Epithelial cell of proximal tubule (primary cell): ENCODE measurements around the gene SOCS4.

DNA sequence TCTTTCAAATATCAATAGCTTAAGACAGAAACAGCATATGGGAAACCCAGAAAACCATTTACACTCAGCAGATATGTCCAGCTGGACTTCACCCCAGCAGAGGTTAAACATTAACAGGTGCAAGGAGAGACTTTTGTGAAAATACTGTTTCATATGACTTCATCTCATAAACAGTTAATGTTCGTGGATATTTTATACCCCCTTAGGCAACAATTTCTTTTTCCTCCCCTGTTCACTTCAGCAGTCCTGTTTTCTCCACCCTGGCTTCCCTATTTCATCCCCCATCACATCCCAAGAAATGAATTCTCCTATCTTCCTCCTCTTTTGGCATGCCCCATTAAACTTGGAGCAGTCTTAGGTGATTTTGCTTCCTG, 68.0 kb downstream of the BMP4 start:
- RAMPAGE, long total RNA: no peak
- RRBS: no CpG with 5 or more reads among the region's 1 CpG

DNA sequence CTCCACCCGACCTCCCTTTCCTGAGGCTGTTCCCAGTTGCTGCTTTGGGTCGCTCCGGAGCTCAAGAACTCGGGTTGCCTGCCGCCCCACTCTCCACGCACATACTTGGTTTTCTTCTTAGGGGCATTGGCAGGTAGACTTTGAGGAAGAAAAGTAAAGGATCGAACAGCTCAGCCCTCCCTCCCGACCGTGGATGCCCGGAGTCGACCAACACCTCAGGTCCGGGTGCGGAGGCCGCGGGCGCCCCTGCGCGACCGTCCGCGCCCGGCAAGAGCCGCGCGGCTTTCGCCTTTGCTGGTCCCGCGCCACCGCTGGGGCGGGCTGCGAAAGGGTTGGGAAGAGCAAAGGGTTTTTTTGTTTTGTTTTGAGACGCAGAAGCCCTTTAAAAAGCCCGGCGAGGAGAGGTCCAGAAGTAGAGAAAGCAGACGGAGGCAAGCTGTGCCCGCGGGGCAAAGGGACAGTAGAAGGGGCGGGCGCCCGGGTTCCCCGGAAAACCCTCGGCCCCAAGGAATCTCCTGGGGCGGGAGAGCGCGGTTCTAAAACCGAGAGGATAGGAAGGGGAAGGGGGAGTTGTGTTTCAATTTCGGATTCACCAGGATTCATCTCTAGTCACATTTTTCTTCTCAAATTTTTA, 1.7 kb downstream of the BMP4 start:
- RAMPAGE, long total RNA: no peak
- RRBS: 2% methylated on average over 16 of the region's 47 CpGs

- RAMPAGE, long total RNA: no peak
- RRBS: no CpG with 5 or more reads among the region's 4 CpGs
Observed at GRCh38 chr14:54628754-54629261, 61.9 kb downstream of the SAMD4A start.

GRCh38 chr14:54636307-54637158, 69.6 kb downstream of the SAMD4A start:
- RAMPAGE, long total RNA: no peak
- RRBS: no CpG with 5 or more reads among the region's 10 CpGs

GRCh38 chr14:54784725-54785104, 117.9 kb downstream of the GCH1 start:
- RAMPAGE, long total RNA: no peak
- RRBS: no CpG with 5 or more reads among the region's 2 CpGs

GRCh38 chr14:54838975-54839604, 63.5 kb downstream of the GCH1 start:
- RAMPAGE, long total RNA: no peak
- RRBS: no CpG with 5 or more reads among the region's 9 CpGs

DNA sequence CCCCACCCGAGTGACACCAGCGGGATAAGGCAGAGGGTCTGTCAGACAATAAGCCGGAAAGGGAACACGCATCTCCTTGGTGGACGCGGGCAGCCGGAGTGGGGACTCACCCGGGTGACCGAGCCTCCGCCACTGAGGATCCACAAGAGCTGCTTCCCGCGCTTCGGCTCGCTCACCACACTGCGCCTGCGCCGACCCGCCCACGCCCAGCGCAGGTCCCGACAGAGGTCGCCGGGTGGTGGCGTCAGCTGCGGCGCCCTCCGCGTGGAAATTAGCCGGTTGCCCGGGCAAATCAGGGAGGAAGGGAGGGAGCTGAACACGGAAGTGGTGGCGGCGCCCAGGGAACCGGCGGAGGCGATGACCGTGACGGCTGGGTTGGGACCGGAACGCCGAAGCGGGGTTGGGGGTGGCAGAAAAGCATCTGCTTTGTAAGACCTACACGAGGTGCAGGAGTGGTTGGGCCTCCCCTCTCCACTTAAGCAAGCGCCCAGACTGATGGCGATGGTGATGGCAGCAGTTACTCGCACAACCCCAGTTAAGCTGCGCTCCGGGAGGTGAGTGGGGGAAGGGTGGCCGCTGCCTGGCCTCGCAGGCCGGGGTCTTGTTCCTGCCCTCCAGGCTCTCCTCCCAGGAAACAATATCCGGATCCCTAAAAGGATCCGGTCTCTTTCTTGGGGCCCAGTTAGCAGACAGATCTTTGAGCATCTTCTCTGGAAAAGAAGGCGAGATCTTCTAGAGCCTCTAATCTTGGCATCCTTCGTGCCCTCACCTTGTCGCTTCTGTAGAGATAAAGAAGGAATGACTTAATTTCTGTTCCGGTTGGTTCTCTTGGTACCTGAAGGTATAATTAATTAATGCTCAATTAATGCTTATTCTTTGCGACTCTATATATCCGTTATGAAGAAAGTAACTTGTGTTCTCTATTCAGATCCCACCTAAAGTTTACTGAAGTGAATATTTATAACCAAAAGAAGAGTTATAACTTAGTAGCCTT, at the start of gene SOCS4:
Gene SOCS4 (plus strand): TSS at position 319 of the 994 bp plus-strand sequence.
- RAMPAGE, long total RNA: start-site peak on the plus strand centred at position 343 of the sequence, 48 bp wide, 123 and 32 reads in 2 replicates
- RRBS: 2% methylated on average over 30 of the region's 59 CpGs

- RAMPAGE, long total RNA: no peak
- RRBS: no CpG with 5 or more reads among the region's 2 CpGs
Observed at GRCh38 chr14:55097755-55098243, 31.3 kb upstream of the LGALS3 start.

DNA sequence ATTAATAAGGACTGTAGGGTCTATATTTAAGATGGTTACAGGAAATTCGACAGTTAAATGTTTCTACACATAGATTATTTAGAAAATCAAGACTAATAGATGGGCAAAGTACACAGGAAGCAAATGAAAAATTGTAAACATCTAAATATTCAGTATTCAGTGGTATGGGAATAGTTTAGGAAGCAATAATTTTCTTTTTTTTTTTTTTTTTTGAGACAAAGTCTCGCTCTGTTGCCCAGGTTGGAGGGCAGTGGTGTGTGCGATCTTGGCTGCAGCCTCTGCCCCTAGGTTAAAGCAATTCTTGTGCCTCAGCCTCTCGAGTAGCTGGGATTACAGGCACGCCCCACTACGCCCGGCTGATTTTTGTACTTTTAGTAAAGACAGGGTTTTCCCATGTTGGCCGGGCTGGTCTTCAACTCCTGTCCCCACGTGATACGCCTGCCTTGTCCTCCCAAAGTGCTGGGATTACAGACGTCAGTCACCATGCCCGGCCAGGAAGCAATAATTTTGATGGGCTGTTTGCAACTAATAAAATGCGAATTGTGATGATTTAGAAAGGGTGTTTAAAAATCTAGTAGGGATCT, 62.1 kb downstream of the ATG14 start:
- RAMPAGE, long total RNA: no peak
- RRBS: no CpG with 5 or more reads among the region's 13 CpGs

- RAMPAGE, long total RNA: no peak
- RRBS: no CpG with 5 or more reads among the region's 8 CpGs
Observed at GRCh38 chr14:55780070-55780841, 200.2 kb downstream of the KTN1 start.

- RAMPAGE, long total RNA: no peak
- RRBS: no CpG with 5 or more reads among the region's 6 CpGs
Observed at GRCh38 chr14:55925952-55926310, 192.3 kb upstream of the PELI2 start.

DNA sequence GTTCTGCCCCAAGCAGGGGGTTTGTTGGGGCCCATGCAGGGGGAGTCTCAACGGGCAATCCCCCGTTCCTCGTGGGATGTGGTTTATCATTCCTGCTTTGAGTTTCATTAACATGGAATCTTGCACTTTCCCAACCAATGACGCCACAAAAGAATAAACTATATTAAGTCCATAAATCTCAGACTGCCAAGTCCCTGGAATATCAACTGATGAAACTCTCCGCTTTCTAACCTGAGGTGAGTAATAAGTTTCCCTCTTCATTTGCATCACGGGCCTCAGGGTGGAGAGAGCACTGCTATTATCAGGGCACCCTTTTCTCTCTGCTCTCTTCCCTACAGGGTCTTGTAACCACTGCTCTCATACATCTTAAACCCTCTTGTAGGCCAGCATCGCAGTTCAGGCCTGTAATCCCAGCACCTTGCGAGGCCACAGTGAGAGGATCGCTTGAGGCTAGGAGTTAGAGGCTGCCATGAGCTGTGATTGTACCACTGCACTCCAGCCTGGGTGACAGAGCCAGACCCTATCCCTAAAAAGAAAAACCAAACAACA, 112.5 kb upstream of the PELI2 start:
- RAMPAGE, long total RNA: no peak
- RRBS: no CpG with 5 or more reads among the region's 9 CpGs

GRCh38 chr14:56241429-56242361, 123.5 kb downstream of the PELI2 start:
- RAMPAGE, long total RNA: no peak
- RRBS: no CpG with 5 or more reads among the region's 10 CpGs

DNA sequence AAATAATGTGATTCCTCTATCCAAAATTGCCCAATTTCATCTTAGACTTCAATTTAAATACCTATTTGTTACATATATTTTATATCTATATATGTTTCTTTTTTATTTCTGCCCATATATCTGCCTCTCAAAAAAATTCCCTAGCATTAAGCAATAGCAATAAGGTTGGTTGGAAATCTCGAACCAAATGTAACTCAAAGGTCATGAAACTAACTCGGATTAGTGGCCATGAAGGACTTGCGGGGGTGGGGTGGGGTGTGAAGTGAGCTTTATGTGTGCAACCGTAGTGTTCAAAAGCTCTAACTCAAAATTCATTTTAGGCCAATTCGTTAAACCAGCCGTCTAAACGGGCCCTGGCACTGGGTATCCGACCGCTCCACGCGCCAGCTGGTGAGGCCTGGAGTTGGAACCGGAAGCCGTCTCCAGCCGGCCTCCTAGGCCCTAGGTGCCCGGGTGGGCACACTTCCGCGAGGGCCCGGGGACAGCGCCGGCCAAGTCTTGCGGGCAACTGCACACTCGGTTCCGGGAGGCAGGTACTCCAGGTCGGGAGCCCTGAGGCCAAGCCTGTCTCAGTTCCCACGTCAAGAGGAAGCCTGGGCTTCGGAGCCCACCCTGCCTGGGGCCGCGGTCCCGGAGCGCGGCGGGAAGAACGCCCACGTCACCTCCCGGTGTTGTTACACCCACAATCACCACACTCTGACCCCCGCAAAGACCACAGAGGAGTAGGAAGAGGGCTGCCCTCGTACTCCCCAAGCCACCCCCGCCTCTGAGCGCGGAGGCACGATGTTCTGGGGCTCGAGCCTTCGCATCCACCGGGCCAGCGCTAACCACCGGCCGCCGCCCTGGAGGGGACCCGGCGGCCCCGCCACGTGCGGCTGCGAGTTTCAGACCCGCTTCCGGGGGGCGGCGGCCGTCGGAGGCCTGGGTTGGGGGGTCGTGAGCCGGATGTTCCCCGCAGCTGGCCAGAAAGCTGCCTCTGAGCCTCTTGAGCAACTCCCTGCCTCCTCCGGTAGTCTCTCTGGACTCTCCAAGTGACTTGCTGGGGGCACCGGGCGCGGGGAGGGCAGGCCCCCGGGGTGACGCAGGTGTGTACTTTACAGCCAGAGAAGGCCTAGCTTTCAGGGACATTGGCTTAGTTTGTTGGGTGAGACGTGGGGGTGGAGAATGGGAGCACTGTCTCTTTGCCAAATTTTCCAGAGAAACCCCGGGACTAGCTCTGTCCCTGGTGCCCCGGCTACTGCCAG, 16.0 kb downstream of the OTX2 start:
- RAMPAGE, long total RNA: no peak
- RRBS: 6% methylated on average over 31 of the region's 72 CpGs

DNA sequence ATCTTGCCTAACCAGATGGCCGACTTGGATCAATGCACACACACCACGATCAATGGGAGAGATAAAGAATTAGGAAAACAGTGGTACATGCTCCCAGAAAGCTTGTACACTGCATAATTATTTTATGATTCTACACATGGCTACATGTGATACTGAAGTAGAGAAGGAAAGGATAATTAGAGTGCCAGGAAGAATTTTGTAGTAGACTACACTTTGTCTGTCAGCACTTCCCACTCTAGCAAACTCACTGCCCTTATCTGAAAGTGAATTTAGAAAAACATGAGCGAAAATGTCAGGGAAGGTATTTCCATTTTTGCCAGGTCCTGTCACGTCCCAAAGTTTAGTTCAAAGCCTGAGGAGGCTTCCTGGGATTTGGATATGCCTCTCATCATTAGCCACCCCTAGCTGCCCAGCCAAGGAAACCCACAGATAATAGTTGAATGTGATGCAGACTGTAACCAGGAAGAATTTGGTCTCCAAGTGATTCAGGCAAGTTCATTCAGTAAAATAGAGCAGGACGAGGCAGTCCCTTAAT, 199.5 kb upstream of the OTX2 start:
- RAMPAGE, long total RNA: no peak
- RRBS: no CpG with 5 or more reads among the region's 5 CpGs

DNA sequence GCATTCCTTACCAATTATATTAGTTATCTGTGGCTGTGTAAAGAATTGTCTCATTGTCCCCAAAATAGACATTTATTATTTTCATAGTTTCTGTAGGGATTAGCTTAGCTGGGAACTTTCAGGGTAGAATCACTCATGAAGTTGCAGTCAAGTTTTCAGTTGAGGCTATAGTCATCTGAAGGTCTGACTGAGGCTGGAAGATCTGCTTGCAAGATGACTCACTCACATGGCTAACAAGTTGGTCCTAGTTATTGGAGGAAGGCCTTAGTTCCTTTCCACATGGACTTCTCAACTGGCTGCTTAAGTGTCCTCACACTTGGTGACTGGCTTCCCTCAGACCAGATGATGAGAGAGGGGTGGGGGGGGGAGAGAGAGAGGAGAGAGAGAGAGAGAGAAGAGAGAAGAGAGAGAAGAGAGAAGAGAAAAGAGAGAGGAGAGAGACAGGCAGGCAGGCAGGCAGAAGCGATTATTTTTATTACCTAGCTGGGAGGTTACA, 6.3 kb downstream of the AP5M1 start:
- RAMPAGE, long total RNA: no peak
- RRBS: no CpG with 5 or more reads among the region's 1 CpG

- RAMPAGE, long total RNA: no peak
- RRBS: no CpG with 5 or more reads among the region's 37 CpGs
Observed at GRCh38 chr14:57343344-57344305, 46.8 kb upstream of the NAA30 start.

DNA sequence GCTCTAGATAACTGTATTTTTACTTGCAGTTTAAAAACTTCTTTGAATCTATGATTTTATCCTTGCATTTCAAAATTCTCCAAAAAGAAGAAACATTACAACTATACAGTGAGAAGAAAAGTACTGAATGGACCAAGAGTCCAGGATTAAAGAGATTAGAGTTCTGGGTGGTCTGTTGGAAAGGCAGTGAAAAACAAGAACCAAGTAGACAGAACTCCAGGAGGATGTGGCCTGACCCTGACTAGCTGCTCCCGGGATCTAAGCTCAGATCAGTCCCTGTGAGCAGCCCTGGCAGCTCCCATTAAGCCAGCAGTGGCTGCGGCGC, 96.2 kb upstream of the SLC35F4 start:
- RAMPAGE, long total RNA: no peak
- RRBS: no CpG with 5 or more reads among the region's 3 CpGs

- RAMPAGE, long total RNA: no peak
- RRBS: no CpG with 5 or more reads among the region's 4 CpGs
Observed at GRCh38 chr14:57999450-57999935, 133.6 kb upstream of the SLC35F4 start.

DNA sequence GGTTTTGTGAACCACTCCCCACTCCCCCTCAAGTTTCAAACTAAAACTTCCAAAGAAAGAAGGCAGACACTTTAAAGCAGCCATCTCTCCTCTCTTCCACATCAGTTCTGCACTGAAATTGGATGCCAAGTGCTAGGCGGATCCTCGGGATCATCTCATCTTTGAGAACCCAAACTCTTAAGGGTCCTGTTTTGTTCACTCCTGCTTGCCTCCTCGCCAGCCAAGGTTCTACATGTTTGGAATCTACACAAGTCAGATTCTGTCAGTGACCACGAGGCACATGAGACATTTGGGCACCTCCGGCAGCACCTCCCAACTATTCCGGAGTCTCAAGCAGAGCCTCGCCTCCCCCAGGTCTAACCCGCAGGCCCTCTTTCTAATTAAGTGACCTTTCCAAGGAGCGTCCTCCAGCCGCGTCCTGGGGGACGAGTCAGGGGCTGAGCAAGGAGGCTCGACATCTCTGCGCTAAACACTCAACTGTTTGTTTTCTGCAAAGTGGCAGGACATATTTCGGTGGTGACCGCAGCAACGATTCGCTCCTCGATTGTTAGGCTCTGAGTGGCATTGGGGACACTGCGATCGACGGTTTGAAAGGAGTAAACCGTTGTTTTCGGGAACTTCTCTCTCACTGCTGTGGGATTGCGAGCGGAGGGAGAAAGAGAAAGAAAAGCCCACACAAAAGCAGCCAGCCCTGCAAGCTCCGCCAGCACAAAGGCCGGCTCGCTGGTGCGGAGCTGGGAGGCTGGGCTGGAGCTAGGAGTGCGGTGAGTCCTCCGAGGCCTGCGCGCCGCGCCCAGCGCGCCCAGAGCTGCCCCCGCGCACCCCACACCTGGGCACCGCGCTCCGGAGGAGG, 724 bp downstream of the ARMH4 start:
- RAMPAGE, long total RNA: no peak
- RRBS: 3% methylated on average over 1 of the region's 43 CpGs